Cardiac septum (tissue), 1 donor: ENCODE measurements around the gene C21orf58.

- PRO-cap = no peak
Observed at GRCh38 chr21:45508108-45509207, 33.8 kb downstream of the SLC19A1 start.

DNA sequence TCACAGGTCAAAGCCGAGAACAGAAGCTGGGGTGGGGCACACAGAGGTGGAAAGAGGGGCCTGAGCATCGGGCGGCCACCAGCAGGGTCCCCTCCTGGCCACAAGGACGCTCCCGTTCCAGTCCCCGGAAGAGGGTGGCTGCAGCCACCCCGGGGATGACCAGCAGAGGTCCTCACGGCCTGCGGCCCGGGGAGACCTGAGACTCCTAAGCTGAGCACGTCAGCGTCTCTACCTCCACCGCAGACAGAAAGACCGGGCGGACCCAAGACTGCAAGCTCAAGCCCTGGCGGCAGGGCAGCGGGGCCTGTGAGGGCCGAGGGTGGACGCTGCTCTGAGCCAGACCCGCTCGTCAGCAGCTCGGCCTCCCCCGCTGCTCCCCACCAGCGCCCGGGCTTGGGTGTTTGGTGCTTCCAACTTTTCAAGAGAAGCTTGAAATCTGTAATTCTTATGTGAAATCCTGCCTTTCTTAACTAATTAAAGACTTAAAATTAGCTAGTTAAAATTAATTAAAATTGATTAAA lies 13.9 kb upstream of the SLC19A1 start:
- PRO-cap = no peak

GRCh38 chr21:45571026-45571914 lies 29.0 kb upstream of the SLC19A1 start:
- PRO-cap = no peak

GRCh38 chr21:45590080-45591413 lies 48.3 kb upstream of the SLC19A1 start:
- PRO-cap = unidirectional peak, minus-strand start at chr21:45590578

- PRO-cap = no peak
Observed at GRCh38 chr21:45593324-45593949, 50.1 kb upstream of the PCBP3 start.

GRCh38 chr21:45641649-45642325 lies 1.7 kb upstream of the PCBP3 start:
- PRO-cap = no peak

- PRO-cap = no peak
Observed at GRCh38 chr21:45820594-45821099, 160.9 kb upstream of the COL6A1 start.

DNA sequence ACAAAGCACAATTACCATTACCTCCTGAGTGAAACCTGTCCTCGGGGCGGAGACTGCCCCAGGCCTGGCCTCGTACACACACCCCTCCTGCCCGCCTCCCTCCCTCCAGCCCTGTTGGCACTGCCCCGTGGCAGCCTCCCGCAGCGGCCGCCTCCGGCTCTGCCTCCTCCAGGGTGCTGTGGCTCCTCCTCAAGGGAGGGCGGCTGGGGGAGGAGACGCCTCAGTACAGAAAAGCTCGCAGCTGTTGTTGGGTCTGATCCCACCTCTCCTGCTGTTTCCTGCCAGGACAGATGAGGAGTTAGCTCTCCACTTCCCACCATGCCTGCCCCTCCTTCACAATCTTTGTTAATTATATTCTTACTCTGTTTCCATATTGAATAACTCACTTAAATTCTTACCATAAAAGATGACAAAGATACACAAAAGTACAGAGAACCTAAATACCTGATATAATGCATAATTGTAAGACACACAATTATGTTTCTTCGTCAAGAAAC lies 30.8 kb upstream of the COL6A1 start:
- PRO-cap = no peak

DNA sequence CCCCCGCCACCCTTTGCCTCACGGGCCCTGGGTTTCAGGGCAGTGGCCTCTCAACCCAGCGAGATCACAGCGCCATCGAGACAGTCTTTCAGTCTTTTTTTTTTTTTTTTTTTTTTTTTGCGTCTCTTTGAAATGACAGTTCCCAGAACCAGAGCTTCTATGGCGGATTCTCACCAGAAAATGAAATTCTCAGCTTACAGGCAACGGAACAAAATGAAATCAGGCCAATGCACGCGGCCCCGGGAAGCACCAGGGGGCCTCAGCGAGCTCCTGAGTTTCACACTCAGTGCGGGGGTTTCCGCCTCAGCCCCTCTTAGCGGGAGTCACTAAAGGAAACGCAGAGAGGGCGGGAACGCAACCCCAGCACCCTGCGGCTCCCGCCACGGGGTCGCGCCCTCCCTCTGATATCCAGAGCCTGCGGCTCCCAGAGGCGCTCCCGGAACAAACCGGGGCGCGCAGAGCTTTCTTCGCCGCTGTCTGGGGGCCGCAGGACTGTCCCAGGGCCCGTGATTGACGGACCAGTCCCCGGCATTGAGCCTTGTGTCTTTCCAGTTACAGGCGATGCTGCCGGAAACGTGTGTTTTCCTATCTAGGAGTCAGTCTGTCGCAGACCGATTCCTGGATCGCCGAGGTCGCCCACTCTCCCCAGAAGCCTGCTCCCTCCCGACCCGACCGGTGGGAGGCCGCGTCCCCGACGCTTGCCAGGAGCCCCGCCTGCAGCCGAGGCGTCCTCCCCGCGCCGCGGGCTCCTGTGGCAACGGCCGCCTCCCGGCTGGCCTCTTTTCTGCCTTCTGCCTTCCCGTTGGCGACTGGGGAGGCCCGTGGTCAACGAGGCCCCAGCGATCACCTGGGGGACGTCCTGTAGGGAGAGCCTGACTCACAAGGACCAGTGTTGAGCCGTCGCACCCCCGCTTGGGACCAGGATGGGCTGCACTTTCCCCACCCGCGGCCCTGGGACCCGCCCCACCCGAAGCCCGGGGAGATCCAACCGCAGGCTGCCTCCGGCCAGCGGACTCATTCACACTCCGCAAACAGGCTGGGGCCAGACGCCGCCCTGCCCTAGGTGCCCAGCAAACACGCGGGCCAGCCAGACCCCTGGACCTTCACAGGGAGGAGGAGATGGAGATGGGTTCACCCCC lies 7.7 kb upstream of the COL6A1 start:
- PRO-cap = bidirectional peak, plus-strand start at position 326 of the sequence, minus-strand start at position 182 of the sequence; bidirectional peak, plus-strand start at position 609 of the sequence, minus-strand start at position 563 of the sequence; bidirectional peak, plus-strand start at position 1,017 of the sequence, minus-strand start at position 856 of the sequence

DNA sequence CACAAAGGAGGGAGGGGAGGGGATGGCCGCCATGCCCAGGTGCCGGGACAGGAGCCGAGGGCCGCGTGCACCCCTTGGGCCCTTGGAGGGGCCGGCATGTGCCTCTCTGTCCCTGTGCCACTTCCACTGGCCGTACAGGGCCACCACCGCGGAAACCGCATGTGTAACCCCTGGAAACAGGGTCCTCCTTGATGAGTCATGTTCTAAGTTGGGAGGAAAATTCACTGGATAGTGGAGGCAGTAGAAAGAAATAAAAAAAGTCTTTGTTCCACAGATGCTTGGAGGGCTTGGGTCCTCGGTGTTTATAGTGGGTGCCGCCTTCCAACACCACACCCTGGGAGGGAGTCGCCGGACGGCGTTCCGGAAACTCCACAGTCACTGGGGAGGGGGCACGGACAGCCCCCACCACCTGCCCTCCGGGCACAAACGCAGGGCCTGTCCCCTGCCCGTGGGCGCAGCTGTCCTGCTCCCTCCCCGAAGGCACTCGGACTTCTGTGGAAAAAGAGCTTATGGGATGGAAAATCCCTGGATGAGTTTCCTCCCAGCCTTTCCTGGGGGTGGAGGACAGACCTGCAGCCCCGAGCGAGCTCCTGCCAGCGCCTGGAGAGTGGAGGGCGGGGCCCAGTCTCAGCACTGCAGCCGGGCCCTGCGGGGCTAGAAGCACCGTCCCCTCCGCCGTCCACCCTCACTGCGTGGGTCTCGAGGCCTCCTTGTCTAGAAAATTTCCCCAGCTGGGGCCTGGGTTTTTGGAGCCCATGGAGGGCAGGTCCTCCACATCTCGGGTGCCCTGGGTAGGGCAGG lies 6.7 kb upstream of the COL6A1 start:
- PRO-cap = bidirectional peak, plus-strand start at position 425 of the sequence, minus-strand start at position 128 of the sequence; bidirectional peak, plus-strand start at position 633 of the sequence, minus-strand start at position 494 of the sequence

GRCh38 chr21:45978087-45978774 lies 3.3 kb upstream of the COL6A1 start:
- PRO-cap = bidirectional peak, plus-strand start at chr21:45978383, minus-strand start at chr21:45978274

- PRO-cap = no peak
Observed at GRCh38 chr21:45990522-45991066, 9.0 kb downstream of the COL6A1 start.

DNA sequence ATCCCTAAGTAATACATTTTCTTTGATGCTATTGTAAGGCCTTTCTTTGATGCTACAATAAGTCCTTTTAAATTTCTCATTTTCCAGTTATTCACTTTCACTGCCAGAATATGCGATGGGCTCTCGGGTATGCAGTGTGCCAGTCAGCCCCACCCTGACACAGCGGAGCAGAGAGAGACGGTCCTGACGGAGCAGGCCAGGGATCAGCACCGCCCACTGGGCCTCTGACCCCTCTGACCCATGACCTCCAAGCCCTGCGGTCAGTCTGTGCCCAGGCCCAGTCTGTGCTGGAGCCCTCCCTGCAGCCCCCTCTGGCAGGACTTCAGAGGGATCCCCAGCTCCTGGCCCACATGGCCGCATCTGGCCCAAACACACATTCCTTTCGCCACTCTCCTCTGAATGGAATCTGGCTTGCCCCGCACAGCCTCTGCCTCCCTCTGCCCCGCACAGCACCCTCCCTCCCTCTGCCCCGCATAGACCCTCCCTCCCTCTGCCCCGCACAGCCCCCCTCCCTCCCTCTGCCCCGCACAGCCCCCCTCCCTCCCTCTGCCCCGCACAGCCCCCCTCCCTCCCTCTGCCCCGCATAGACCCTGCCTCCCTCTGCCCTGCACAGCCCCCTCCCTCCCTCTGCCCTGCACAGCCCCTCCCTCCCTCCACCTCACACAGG lies 43.4 kb upstream of the COL6A2 start:
- PRO-cap = no peak

GRCh38 chr21:46079190-46079724 lies 18.7 kb upstream of the COL6A2 start:
- PRO-cap = no peak

DNA sequence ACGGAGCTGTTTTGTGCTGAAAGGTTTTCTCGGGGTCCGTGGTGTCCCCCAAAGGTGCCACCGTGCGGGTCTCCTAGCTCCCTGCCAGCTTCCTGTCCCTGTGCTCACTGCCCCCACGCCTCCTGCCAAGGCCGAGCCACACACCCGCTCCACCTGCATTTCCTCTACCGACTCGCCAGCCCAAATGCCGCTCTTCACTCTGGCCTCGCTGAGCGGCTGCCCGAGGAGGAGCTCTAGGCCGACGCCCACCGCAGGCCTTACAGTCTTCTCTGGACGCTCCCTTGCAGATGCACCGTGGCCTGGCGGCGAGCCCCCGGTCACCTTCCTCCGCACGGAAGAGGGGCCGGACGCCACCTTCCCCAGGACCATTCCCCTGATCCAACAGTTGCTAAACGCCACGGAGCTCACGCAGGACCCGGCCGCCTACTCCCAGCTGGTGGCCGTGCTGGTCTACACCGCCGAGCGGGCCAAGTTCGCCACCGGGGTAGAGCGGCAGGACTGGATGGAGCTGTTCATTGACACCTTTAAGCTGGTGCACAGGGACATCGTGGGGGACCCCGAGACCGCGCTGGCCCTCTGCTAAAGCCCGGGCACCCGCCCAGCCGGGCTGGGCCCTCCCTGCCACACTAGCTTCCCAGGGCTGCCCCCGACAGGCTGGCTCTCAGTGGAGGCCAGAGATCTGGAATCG lies 26.3 kb downstream of the FTCD start:
- PRO-cap = no peak

GRCh38 chr21:46142390-46143008 lies 12.9 kb downstream of the FTCD start:
- PRO-cap = no peak

GRCh38 chr21:46154246-46154892 lies 1.0 kb downstream of the FTCD start:
- PRO-cap = no peak

DNA sequence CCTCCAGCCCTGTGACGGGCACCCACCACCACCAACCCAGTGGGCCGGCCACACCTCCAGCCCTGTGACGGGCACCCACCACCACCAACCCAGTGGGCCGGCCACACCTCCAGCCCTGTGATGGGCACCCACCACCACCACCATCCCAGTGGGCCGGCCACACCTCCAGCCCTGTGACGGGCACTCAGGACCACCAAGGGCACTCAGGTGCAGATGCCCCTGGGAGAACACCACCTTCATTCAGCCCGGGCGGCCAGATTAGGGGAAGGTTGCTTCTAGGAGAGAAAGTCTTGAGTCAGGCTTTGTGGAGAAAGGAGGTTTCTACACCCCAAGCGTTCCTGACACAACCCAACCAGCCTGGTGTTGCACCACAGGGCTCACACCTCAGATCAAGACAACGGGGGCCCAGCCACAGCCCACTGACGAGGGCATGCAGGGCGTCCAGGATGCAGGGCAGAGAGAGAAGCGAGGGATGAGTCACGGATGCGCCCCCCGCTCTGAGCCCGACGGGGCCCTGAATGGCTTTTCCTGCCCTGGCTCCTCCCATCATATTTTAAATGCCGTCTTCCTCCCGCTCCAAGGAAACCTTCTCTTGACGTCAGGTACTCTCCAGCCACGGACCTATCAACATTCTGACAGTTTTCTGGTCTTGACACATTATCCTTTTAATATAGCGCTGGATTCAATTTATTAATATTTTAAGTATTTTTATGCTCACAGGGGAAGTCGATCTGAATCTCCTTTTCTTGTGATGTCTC lies 506 bp upstream of the SPATC1L start:
- PRO-cap = bidirectional peak, plus-strand start at position 148 of the sequence, minus-strand start outside the sequence; bidirectional peak, plus-strand start at position 583 of the sequence, minus-strand start at position 520 of the sequence

- PRO-cap = no peak
Observed at GRCh38 chr21:46253465-46254352, 25.1 kb upstream of the LSS start.

- PRO-cap = bidirectional peak, plus-strand start at chr21:46324145, minus-strand start at chr21:46323870
Observed at GRCh38 chr21:46323365-46323950, at the start of gene C21orf58. C21orf58 (minus strand) TSS chr21:46323870.